Subcutaneous preadipocyte (primary cell): ENCODE results near the genes DLX3 and LUC7L3.

DNA sequence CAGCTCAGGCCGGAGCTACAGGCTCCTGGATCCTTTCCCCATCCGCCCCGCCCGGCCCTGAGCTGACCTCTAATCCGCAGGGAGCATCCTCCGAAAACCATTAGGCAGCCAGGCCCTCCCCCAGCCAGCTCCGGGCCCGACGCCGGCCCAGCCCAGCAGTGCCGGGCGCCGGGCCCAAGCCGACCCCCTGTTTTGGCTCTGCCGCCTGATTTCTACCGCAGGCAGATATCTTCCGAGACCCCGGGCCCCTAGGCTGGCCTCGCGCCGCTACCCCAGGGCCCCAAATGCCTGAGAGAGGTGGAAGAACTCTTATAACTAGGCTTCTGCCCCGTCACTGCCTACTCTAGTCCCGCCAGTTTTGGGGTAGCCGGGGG is 42.6 kb upstream of the TAC4 start:
- CAGE, long polyA plus RNA, result no peak

DNA sequence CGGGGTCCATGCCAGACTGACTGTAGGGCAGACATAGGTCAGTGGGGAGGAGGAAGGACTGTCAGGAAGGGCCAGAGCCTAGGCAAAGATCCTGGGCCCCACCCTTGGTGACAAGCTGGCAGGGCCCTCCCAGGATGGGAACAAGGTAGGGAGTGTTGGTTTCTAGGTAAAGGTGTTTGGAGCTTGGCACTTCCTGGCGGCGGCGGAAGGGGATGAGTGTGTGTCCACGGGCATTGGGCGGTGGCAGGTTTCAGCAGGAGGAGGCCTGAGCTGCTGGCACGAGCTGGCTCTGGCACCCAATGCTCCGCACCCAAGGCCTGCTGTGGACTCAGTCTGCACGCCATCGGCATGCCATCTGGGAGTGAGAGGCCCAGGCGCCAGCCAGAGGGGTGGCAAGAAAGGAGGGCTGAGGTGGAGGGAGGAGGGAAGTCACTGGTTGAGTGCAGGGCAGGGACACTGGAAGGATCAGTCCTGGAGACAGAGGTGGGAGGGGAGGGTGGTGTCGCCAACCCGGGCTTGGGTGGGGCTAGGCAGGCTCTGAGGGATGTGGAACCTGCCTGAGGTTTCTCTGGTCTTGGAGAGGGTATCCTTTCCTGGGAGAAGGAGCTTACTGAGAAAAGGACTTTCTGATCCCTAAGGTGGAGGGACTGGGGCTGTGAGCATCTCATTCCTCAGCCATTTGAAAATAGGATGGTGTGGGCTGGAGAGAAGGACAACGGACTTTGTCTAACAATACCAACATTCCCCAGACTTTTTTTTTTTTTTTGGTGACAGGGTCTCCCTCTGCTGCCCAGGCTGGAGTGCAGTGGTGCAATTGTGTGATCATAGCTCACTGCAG is 47.0 kb upstream of the TAC4 start:
- CAGE, long polyA plus RNA, result no peak

- CAGE, long polyA plus RNA, result no peak
Measured at GRCh38 chr17:49901741-49902321, 54.0 kb upstream of the TAC4 start.

DNA sequence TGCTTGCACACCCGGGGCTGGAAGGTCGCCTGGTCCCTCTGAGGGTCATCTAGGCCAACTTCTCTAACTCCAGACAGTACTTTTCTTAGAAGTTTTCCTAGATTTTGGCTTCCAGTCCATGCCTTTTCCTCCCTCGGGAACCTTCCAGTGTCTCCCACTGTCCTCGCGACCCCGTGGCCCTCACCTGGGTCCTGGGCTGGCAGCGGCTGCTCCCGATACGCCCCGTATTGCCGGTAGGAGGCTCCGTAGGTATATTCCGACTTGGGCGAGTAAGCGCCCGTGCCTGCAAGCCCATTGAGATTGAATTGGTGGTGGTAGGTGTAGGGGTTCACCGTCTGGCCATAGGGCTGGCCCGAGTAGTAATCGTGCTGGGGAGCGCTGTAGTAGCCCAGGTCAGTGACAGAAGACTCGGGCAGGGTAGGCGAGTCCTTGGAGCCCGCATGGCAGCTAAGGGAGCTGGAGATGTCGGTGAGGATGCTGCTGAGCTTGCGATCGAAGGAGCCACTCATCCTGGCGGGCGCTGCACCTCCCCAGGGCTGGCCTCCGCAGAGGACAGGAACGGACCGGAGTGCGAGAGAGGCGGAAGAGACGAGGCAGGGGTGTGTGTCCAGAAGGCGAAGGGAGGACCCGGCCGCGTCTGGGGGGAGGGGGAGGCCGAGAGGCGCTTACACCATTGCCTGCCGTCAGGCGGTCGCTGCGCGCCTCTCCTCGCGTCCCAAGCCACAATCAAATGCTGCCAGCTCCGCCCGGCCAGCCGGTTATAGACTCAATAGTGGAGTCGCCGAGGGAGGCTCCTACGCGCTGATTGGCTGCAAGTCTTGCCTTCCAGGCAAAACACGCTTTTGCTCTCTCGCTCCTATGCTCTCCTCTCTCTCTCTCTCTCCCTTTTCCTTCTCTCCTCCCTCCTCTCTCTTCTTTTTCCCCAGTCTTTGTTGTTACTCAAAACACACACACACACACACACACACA is at the start of gene DLX3:
DLX3 (minus strand) TSS at position 735 of the 969 bp plus-strand sequence.
- CAGE, long polyA plus RNA, result no peak

- CAGE, long polyA plus RNA, result no peak
Measured at GRCh38 chr17:50052165-50052880, 3.6 kb upstream of the ITGA3 start.

DNA sequence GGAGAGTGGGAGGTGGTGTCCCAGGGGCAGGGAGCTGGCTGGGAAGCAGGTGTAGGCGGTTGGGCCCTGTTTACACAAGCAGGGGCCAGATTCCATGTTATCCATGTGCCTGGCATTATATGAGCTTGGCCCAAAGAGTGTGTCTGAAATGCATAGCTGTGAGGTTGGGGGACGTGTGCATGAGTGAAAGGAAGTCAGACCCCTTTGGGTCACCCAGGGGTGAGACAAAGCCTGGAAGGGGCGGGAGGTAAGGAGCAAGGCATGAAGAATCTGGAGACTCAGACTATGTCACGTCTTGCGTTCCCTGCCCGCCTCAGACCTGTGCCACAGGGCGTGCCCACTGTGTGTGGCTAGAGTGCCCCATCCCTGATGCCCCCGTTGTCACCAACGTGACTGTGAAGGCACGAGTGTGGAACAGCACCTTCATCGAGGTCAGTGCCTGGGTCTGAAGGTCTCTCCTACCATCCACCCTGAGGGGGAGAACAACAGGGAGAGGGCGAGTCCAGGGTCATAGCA is 15.1 kb upstream of the PDK2 start:
- CAGE, long polyA plus RNA, result no peak

GRCh38 chr17:50110515-50111437 is 15.6 kb downstream of the PDK2 start:
- CAGE, long polyA plus RNA, result no peak

GRCh38 chr17:50147273-50147780 is 3.1 kb downstream of the PPP1R9B start:
- CAGE, long polyA plus RNA, result no peak

GRCh38 chr17:50184052-50185195 is 17.0 kb downstream of the COL1A1 start:
- CAGE, long polyA plus RNA, result no peak

- CAGE, long polyA plus RNA, result no peak
Measured at GRCh38 chr17:50188847-50189296, 12.6 kb downstream of the COL1A1 start.

DNA sequence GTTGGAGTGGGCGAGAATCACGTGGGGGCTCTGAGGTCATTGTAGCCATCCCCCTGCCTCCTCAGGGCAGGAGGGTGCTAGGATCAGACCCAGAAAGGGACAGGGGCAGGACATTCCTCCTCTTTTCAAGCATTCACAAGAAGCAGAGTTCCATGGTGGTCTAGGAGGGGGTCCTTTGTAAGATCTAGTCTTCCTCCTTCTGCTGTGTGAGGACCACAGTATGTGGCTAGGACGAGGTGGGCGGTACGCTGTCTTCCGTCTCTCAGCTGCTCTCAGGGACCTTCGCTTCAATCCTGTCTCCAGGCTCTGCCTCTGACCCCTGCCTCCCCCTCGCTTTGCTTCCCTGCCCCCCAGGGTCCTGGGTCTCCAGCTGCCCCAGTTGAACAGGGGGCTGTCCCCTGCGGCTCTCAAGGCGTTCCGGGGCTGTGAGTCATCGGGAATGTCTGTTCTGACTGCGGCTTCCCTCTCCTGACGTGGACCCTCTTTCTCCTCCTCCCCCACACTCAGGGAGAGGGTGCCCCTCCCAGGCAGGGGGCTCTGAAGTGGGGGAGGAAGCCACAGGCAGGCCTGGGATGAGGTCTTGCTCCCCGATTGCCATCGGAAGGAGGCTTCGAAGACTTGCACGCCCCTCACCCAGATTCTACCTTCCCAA is 8.8 kb upstream of the COL1A1 start:
- CAGE, long polyA plus RNA, result no peak

- CAGE, long polyA plus RNA, result no peak
Measured at GRCh38 chr17:50222092-50222555, 20.7 kb upstream of the COL1A1 start.

GRCh38 chr17:50272640-50273590 is 1.4 kb upstream of the TMEM92 start:
- CAGE, long polyA plus RNA, result no peak

GRCh38 chr17:50392235-50393029 is 4.9 kb downstream of the LRRC59 start:
- CAGE, long polyA plus RNA, result no peak

- CAGE, long polyA plus RNA, result no peak
Measured at GRCh38 chr17:50536326-50537220, 4.0 kb downstream of the EPN3 start.

DNA sequence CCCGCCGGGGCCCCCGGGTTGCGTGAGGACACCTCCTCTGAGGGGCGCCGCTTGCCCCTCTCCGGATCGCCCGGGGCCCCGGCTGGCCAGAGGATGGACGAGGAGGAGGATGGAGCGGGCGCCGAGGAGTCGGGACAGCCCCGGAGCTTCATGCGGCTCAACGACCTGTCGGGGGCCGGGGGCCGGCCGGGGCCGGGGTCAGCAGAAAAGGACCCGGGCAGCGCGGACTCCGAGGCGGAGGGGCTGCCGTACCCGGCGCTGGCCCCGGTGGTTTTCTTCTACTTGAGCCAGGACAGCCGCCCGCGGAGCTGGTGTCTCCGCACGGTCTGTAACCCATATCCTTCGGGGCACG is 828 bp downstream of the CACNA1G start:
- CAGE, long polyA plus RNA, result no peak

DNA sequence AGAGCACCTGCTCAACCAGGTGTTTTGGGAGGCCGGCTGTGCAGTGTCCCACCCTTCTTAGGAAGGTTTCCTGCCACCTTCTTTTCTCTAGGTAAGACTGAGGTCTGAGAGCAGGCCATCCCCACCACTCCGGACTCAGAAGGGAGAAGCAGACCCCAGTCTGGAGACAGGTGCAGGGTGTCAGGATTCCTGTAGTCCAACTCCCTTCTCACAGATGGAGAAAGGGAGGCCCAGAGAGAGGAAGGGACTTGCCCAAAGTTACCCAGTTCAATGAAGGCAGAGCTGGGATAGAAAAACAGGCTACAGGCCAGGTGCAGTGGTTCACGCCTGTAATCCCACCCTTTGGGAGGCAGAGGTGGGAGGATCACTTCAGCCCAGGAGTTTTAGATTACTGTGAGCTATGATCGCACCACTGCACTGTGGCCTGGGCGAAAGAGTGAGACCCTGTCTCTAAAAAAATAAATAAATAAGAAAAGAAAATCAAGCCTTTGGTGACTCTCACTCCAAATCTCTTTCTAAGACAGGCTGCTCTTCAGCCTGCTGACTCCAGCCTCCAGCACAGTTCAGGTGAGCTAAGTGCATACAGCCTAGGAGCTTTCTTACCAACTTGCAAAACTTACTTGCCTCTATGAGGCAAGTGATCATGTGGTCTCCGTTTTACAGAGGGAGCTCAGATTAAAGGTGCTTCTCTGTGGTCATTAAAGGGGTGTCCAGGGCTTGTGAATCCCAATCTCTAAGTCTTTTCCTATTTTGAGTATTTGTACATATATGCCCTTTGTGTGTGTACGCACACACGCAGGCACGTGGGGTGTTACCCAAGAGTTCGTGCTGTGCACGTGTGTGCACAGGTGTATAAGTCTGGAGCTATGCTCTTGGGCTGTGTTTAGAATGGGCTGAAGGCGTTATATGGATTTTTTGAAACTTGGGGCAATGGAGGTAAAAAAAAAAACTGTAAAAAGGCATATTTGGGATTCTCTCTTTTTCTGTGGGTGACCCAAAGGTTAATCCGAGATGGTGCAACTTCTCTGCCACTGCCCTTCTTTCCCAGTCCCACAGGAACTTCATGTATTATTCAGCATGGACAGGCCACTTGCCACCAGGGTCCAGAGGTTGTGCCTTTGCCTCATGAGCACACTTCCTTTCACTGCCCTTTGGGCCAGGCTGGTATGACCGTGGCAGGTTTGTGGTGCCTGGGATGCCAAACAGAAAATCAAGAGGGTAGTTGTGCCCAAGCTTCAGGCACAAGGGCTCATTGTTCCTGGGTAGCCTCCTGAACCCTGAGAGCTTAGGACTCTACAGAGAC is 1.2 kb downstream of the ABCC3 start:
- CAGE, long polyA plus RNA, result no peak

DNA sequence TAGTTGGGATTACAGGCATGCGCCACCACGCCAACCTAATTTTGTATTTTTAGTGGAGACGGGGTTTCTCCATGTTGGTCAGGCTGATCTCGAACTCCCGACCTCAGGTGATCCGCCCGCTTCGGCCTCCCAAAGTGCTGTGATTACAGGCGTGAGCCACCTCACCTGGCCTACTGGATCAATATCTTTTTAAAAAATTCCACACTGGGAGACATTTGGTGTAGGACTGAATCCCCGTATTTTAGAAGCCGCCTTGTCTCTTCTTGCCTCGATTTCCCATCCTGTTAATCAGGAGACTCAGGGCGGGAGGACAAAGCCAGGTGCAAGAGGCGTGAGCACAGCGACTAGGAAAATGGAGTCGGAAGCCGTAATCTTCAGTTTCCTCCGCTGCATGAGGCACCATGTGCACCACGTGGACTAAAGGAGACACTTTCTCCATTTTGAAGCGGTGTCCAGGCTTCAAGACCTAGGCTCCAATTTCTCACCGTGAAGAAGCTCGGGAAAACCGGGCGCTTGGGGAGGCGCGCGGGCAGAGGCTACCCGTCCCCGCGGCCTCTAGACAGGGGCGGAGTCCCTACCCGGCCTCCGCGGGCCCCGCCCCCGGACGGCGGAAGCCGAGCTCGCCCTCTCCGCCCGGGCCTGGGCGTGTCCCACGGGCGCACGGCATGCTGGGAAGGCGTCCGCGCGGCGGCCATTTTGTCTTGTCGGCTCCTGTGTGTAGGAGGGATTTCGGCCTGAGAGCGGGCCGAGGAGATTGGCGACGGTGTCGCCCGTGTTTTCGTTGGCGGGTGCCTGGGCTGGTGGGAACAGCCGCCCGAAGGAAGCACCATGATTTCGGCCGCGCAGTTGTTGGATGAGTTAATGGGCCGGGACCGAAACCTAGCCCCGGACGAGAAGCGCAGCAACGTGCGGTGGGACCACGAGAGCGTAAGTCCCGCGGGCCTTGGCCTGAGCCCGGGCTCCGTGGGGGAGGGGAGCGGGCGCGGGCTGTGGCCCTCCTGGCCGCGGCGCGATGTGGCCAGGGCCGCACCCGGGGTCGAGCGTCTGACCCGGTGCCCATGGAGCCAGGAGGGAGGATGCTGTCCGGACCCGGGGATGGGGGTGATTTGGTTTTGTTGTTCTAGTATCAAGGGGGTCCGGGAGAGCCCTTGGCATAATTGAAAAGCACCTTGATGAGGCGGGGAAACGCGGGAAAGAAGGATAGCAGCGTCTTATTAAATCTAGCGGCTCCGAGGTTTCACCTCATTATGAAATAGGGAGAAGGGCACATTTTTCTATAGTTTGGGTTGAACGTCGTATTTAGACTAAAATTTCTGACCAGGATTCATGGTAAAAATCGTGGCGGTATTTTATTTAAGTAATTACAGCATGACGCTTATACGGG is at the start of gene LUC7L3:
LUC7L3 (plus strand) TSS at position 699 of the 1,384 bp plus-strand sequence.
- CAGE, long polyA plus RNA, result no peak

- CAGE, long polyA plus RNA, result no peak
Measured at GRCh38 chr17:50721034-50721552, 1.7 kb downstream of the LUC7L3 start.

DNA sequence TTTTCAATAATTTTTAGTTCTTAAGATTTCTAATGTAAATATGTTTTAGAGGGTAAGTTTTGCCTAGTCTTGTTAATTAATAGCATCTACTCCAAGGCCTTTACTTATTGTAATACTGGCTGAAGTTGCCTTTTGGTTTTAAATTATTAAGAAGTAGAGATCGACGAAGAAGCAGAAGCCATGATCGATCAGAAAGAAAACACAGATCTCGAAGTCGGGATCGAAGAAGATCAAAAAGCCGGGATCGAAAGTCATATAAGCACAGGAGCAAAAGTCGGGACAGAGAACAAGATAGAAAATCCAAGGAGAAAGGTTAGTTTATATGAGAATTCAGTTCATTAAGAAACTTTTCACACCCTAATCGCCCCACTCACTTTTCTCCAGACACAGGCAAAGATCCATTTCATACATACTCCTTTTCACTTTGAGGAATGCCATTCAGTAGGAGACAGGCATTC is 20.9 kb downstream of the ANKRD40CL start:
- CAGE, long polyA plus RNA, result no peak